Measurements from ENCODE around the genes MATN4, TP53TG5, PIGT and WFDC10A.

DNA sequence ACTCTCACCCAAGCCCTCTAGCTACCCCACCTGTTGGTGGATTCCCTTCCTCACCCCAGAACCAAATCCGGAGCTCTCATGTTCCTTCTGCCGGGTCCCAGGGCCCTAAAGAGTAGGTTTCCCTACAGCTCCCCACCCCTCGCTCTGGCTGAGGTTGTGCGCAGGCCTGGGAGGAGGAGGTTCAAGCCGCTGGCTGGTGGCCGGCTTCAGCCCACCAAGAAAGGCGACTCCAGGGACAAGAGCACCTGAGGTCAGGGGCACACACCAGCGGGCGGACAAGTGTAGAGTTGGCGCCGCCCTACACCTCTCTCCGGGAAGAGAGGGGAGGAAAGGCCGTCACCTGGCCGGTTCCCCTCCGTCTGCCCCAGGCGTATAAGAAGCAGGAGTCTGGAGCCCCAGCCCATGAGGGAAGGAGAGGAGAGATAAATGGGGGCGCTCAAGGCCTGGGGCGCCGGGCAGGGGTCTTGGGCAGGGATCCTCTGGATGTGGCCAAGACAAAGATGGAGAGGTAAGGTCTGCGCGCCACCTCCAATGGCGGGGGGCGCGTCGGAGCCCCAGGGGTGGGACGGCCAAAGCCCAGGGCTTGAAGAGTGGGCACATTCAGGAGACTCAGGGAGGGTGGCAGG is 988 bp downstream of the RIMS4 start:
- PRO-cap: no peak
- RRBS: no CpG with 5 or more reads among the region's 26 CpGs

GRCh38 chr20:44885192-44885473 is 372 bp upstream of the YWHAB start:
- PRO-cap: no peak
- RRBS: no CpG with 5 or more reads among the region's 9 CpGs

- PRO-cap: no peak
- RRBS: no CpG with 5 or more reads among the region's 1 CpG
These were observed 984 bp upstream of the PABPC1L start for GRCh38 chr20:44908914-44909238.

- PRO-cap: no peak
- RRBS: no CpG with 5 or more reads among the region's 2 CpGs
These were observed 13.0 kb downstream of the STK4 start for GRCh38 chr20:44979264-44979749.

GRCh38 chr20:45069836-45070556 is 30.9 kb downstream of the KCNS1 start:
- PRO-cap: no peak
- RRBS: no CpG with 5 or more reads among the region's 1 CpG

- PRO-cap: no peak
- RRBS: 90% methylated on average over 14 of the region's 94 CpGs
These were observed 2.6 kb downstream of the KCNS1 start for GRCh38 chr20:45098081-45098975.

GRCh38 chr20:45117477-45118096 is 2.6 kb upstream of the WFDC5 start:
- PRO-cap: no peak
- RRBS: no CpG with 5 or more reads among the region's 6 CpGs

DNA sequence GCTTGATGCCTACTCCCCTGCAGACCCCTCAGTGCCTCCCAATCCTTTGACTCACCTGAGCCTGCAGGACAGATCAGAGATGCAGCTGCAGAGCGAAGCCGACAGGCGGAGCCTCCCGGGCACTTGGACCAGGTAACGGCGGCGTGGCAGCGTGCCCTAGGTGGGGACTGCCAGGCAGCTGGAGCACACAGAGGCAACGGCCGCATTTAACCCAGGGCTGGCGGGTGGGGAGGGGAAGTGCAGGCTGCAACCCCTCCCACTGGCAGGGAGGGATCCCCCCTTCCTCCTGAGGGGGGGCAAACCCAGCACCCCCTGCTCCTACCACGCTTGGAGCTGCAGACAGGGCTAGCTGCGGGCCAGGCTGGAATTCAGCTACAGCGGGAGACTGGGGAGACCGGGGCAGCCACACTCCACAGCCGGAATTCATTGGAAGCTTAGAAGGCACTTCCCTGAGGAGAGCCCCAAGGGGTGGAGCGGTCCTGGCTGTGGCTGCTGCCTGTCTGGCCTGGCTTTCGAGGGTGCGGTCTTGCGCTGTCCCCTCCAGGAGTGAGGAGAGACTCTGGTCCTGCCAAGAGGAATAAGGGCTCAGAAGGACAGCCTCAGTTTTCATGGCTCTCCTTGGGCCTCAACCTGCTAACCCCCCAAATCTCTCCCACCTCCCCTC is at the start of gene MATN4:
MATN4 (minus strand) TSS at position 180 of the 664 bp plus-strand sequence.
- PRO-cap: no peak
- RRBS: no CpG with 5 or more reads among the region's 20 CpGs

- PRO-cap: no peak
- RRBS: no CpG with 5 or more reads among the region's 12 CpGs
These were observed 18.9 kb upstream of the MATN4 start for GRCh38 chr20:45326783-45327685.

DNA sequence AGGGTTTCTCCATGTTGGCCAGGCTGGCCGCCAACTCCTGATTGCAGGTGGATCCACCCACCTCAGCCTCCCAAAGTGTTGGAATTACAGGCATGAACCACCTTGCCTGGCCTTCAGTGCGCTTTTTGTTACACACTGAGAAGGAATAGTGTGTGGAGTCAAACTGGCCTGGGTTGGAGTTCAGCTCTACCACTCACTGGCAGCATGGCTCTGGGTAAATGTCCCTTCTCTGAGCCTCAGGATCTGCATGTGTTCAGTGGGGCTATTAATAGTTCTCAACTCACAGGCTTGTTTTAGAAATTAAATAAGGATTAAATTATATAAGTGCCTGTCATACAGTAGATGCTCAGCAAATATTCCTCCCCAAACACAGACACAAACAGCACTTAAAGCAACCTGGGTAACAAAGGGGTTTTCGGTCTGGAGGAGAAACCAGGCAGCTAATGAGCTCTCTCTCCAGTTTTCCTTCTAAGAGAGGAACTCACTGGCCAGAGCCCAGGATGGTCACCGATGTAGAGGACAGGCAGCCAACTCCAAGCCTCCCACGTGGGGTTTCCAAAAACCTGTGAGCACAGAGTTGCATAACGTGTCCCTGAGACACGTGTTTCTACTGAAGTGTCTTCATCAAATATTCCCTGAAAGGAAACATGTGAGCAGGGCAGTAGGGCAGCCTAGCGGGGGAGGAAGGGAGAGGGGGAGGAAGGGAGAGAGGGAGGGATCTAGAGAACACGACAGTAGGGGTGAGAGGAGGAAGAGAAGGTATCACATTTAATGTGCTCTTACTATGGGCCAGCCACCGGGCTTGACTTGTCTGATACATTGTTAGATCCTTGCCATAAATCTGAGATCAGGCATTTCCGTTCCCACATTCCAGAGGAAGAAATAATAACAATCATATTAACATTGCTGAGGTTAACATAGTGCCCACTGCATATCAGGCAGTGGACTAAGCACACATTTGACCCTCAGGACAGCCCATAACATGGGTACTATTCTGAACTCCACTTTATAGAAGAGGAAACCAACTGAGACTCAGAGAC is 4.8 kb upstream of the SYS1 start:
- PRO-cap: bidirectional peak, plus-strand start at position 734 of the sequence, minus-strand start at position 557 of the sequence
- RRBS: no CpG with 5 or more reads among the region's 11 CpGs

DNA sequence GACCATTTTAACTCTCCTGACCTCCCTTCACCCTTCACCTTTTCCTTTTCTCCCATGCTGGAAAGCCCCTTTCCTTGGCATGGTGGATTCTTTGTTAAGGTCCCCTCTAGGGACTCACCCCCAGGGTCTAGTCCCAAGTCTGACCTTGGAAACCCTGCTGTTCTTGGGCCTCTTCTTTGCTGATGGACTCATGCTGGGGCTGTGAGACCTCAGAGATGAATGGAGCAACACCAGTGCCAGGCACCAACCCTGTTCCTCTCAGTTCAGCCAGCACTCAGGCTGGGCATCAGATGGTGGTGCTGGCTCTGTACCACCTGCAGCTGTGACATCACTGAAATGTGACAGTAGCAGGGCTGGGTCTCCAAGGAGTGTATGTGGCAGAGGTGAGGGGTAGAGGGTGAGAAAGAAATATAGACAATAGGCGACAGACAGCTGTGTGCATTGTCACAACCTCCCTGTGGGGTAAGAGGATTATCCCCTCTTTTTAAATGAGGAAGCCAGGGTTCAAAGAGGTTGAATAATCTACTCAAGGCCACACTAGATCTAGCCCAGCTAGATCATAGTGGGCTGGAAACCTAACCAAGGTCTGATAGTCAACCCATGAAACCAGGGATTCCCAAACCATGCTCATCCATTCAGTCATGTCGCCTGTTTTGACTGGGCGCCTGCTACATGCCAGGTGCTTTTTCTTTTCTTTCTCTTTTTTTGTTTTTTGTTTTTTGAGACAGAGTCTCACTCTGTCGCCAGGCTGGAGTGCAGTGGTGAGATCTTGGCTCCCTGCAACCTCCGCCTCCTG is at the start of gene TP53TG5:
TP53TG5 (minus strand) TSS at position 281 of the 796 bp plus-strand sequence.
- PRO-cap: no peak
- RRBS: no CpG with 5 or more reads among the region's 5 CpGs

GRCh38 chr20:45406492-45407042 is 1.5 kb upstream of the DBNDD2 start:
- PRO-cap: bidirectional peak, plus-strand start at chr20:45406887, minus-strand start at chr20:45406543
- RRBS: 3% methylated on average over 34 of the region's 58 CpGs

DNA sequence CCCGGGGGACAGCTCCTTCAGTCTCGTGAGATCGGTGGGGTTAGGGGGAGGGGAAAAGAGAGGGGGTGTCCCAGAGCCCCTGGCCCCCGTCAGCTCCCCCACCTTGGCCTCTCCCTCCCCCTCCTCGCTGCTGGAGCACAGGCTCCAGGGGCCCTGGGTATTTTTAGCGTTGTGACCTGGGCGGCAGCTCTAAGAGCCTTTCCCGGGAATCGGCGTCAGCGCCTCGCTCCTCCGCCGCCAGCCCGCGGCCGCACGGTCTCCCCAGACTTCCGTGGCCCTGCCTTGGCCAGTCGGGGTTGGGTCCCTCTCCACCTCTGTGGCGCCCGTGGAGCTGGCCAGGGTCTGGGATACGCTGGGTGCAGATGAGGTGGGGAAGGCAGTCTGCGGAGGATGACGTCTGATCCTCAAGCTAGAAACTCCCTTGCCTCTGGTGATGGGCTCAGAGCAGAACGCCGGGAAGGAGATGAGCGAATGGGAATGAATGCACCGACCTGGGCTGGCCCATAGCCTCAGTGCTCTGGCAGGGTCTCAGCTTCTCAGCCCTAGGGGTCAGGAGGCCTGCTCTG is 963 bp upstream of the DBNDD2 start:
- PRO-cap: no peak
- RRBS: no CpG with 5 or more reads among the region's 29 CpGs

DNA sequence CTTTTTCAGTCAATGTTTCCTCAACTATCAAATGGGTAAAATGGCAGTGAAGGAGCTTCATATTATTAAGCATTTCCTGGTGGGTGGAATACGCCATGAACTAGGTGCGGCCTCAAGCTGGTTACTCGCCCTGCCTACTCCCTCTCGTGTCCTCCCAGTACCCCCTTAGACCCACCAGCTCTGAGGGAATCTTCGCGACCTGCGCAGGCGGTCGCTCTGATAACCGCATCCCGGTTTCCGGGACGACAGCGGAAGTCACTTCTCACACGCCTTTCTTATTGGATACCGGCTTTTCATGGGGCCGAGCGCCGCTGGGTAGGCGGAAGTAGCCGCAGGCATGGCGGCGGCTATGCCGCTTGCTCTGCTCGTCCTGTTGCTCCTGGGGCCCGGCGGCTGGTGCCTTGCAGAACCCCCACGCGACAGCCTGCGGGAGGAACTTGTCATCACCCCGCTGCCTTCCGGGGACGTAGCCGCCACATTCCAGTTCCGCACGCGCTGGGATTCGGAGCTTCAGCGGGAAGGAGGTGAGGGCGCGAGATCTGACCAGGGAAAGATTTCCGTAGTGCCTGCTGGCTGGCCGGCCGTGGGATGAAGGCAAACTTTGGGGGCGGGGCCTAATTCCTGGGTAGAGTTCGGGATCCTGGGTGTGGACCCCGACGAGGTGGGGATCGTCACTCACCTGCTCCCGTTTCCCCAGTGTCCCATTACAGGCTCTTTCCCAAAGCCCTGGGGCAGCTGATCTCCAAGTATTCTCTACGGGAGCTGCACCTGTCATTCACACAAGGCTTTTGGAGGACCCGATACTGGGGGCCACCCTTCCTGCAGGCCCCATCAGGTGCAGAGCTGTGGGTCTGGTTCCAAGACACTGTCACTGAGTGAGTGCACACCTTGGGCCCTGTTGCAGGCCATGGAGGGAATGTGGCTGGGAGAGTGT is at the start of gene PIGT:
PIGT (plus strand) TSS at position 322 of the 934 bp plus-strand sequence.
- PRO-cap: bidirectional peak, plus-strand start at position 325 of the sequence, minus-strand start at position 218 of the sequence; bidirectional peak, plus-strand start at position 483 of the sequence, minus-strand start at position 564 of the sequence
- RRBS: under 1% methylated on average over 14 of the region's 52 CpGs

DNA sequence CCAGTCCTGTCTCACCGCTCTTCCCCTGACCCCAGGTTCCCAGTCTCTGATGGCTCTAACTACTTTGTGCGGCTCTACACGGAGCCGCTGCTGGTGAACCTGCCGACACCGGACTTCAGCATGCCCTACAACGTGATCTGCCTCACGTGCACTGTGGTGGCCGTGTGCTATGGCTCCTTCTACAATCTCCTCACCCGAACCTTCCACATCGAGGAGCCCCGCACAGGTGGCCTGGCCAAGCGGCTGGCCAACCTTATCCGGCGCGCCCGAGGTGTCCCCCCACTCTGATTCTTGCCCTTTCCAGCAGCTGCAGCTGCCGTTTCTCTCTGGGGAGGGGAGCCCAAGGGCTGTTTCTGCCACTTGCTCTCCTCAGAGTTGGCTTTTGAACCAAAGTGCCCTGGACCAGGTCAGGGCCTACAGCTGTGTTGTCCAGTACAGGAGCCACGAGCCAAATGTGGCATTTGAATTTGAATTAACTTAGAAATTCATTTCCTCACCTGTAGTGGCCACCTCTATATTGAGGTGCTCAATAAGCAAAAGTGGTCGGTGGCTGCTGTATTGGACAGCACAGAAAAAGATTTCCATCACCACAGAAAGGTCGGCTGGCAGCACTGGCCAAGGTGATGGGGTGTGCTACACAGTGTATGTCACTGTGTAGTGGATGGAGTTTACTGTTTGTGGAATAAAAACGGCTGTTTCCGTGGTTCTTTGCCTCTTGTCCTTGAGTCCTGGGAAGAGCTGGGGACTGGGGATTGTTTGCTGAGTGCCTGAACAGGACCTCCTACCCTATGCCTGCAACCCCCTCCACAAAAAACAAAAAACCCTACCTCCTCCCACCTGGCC is 9.8 kb downstream of the PIGT start:
- PRO-cap: no peak
- RRBS: no CpG with 5 or more reads among the region's 23 CpGs

DNA sequence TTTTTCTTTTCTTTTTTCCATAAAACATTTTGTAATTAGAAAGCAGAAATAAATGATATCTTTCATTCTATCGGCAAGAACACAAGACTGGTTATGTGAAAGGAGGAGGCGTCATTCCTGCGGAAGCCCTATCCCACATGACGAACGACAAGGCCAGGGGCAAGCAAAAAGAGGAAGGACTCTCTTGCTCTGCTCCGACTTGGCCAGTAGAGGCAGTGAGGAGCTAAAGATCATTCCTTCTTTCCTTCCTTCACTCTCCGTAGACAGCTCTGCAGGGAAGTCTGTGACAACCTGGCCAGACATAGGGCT is at the start of gene WFDC10A:
WFDC10A (plus strand) TSS at position 253 of the 309 bp plus-strand sequence.
- PRO-cap: no peak
- RRBS: no CpG with 5 or more reads among the region's 7 CpGs

DNA sequence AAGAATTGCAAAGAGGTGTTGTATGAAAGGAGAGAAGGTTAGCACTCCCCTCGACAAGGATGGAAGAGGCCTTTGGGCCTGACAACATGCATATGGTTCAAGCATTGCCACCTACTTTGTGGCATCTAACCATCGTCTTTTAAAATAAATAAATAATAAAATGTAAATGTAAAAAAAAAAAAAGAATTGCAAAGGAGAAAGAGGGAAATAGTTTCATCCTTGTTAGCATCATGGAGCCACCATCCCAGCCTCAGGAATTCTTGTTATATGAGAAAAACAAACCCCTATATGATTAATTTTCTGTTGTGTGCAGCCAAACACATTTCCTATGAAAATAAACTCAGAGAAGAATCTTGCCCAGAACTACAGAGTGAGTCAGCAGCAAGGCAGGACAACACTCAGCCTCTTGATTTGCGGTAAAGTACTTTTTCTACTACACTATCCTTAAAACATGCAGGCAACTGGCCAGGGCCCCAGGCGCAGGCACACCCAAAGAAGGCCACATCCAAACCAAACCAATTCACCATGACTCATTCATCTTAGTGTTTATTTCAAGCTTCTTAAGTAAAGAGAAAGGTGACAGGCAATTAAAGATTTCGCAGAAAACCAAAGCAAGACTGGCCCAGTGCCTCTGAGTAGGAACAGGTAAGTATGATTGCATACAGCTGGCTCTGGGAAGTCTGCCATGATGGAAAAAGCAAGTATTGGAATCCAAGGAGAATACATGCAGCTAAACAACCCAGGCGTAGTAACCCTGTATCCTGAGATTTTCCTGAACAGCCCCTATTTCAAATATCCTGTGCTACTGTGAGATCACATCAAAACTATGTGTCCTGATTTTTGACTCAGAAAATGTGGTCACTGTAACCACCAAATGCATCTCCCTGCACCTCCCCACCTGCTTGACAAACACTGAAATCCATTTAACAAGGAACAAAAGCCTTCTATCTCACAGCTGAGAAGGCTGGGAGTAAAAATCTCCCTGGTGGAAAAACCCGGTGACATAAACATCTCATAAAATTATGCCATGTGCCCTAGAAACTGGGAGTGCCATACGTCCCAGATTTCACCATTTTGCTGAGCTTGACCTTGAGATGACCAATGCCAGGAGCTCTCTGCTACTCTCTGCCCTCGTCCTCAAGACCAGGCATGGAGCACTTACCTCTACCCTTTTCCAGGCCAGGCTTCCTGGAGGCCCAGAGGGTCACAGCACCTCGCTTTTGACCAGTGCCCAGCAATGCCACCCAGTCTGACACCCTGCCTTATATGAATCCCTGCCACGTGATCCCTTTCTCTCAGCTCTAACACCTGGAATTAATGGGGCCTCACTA is 12.5 kb downstream of the WFDC3 start:
- PRO-cap: bidirectional peak, plus-strand start at position 359 of the sequence, minus-strand start at position 269 of the sequence
- RRBS: no CpG with 5 or more reads among the region's 11 CpGs

GRCh38 chr20:45781108-45782032 is 10.3 kb downstream of the WFDC3 start:
- PRO-cap: no peak
- RRBS: no CpG with 5 or more reads among the region's 7 CpGs

GRCh38 chr20:45822066-45822564 is 5.0 kb downstream of the TNNC2 start:
- PRO-cap: no peak
- RRBS: no CpG with 5 or more reads among the region's 3 CpGs

- PRO-cap: no peak
- RRBS: no CpG with 5 or more reads among the region's 12 CpGs
These were observed 2.7 kb upstream of the ZSWIM1 start for GRCh38 chr20:45878221-45878850.